Heart left ventricle (tissue), 7 donors: Measurements from ENCODE around the genes ELP6, NME6, FBXW12, ATRIP and SHISA5.

DNA sequence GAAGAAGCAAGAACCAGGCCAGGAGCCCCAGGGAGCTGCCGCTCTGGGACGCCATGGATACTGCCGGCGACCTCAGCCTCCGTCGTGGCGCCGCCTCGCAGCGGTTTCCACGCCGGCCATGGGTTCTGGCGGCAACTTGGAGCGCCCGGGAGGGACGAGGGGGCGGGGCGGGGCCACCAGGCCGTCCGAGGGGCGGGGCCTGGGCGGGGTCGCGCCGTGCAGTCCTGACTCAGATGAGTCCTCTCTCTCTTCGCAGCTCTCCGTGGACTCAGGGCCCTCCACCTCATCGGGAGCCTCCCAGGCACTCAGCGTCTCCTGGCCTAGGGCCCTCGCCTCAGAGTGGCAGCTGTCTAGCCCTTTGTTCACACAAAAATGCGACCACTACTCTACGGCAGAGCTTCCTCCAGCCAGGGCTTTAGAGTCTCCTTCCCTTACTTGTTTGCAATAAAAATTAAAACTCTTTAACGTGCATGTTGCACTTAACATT lies 50.8 kb downstream of the MYL3 start:
- PRO-cap, 6 experiments: peak in 2 of 6 experiments; most common plus-strand start position 253 of the sequence (in 1); most common minus-strand start position 127 of the sequence (in 2)
- RAMPAGE, long total RNA, 2 experiments: no peak in any of the 2 experiments
- RRBS: 13% methylated on average over 12 of the region's 33 CpGs

DNA sequence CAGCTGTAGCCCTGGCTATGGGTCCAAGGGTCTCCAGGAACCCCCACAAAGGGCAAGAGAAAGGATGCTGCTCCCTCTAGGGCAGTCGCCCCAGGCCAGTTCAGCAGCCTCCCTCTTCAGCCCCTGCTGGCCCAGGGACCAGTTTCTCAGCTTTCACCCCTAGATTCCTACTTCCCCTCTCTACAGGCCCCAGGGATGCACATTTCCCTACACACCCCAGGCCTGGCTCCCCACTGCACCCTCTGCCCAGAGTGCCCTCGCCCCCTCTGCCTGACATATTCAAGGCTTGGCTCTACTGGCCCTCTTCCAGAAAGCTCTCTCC lies 990 bp upstream of the MYL3 start:
- PRO-cap, 6 experiments: peak in 5 of 6 experiments; most common plus-strand start position 208 of the sequence (in 2); most common minus-strand start position 268 of the sequence (in 3)
- RAMPAGE, long total RNA, 2 experiments: no peak in any of the 2 experiments
- RRBS: no CpG with 5 or more reads among the region's 2 CpGs

GRCh38 chr3:46967322-46967982 lies 9.1 kb downstream of the CCDC12 start:
- PRO-cap, 6 experiments: no peak in any of the 6 experiments
- RAMPAGE, long total RNA, 2 experiments: no peak in any of the 2 experiments
- RRBS: no CpG with 5 or more reads among the region's 1 CpG

DNA sequence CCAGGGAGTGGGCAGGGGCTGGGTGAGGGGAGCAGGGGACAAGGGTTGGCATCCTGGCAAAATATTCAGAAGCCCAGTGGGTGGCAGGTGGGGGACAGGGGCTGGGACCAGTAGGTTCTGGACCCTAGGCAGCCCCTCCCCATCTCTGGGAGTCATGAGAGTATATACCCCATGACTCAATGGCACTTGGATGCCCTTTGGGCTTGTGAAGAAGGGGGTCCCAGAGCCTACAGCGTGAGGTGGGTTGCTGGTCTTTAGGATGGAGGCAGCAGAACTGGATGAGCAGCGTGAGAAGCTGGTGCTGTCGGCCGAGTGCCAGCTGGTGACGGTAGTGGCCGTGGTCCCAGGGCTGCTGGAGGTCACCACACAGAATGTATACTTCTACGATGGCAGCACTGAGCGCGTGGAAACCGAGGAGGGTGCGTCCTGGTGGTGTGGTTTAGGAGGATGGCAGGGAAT lies 24.1 kb downstream of the NBEAL2 start:
- PRO-cap, 6 experiments: no peak in any of the 6 experiments
- RAMPAGE, long total RNA, 2 experiments: no peak in any of the 2 experiments
- RRBS: no CpG with 5 or more reads among the region's 11 CpGs

- PRO-cap, 6 experiments: no peak in any of the 6 experiments
- RAMPAGE, long total RNA, 2 experiments: no peak in any of the 2 experiments
- RRBS: no CpG with 5 or more reads among the region's 5 CpGs
These were observed 40.6 kb downstream of the NBEAL2 start for GRCh38 chr3:47020023-47020570.

GRCh38 chr3:47163059-47163496 lies 835 bp downstream of the SETD2 start:
- PRO-cap, 6 experiments: peak in 1 of 6 experiments; most common plus-strand start chr3:47163199 (in 1)
- RAMPAGE, long total RNA, 2 experiments: no peak in any of the 2 experiments
- RRBS: 1% methylated on average over 25 of the region's 35 CpGs

GRCh38 chr3:47188057-47188256 lies 24.0 kb upstream of the SETD2 start:
- PRO-cap, 6 experiments: no peak in any of the 6 experiments
- RAMPAGE, long total RNA, 2 experiments: no peak in any of the 2 experiments
- RRBS: no CpG with 5 or more reads among the region's 4 CpGs

DNA sequence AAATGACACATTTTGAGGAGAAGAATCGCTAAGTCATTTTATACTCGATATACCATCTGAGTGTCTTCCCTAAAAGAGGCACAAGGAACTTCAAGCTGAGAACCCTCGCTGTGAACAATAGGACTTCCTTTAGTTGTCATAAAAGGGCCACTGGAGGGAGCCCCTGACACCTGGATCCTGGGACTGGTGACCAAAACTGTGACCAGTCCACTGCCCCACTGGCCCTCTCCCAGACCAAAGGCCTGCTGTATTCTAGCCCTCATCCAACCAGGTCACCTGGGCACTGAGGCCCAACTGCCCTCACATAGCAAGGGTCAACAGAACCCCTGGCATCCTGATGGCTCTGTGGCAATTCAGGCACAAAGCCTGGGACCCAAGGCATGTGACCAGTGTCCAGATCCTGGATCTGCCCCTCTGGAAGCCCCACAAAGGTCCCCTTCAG lies 31.9 kb downstream of the KIF9 start:
- PRO-cap, 6 experiments: no peak in any of the 6 experiments
- RAMPAGE, long total RNA, 2 experiments: no peak in any of the 2 experiments
- RRBS: no CpG with 5 or more reads among the region's 3 CpGs

GRCh38 chr3:47336474-47337060 lies 44.3 kb upstream of the PTPN23 start:
- PRO-cap, 6 experiments: no peak in any of the 6 experiments
- RAMPAGE, long total RNA, 2 experiments: no peak in any of the 2 experiments
- RRBS: no CpG with 5 or more reads among the region's 17 CpGs

DNA sequence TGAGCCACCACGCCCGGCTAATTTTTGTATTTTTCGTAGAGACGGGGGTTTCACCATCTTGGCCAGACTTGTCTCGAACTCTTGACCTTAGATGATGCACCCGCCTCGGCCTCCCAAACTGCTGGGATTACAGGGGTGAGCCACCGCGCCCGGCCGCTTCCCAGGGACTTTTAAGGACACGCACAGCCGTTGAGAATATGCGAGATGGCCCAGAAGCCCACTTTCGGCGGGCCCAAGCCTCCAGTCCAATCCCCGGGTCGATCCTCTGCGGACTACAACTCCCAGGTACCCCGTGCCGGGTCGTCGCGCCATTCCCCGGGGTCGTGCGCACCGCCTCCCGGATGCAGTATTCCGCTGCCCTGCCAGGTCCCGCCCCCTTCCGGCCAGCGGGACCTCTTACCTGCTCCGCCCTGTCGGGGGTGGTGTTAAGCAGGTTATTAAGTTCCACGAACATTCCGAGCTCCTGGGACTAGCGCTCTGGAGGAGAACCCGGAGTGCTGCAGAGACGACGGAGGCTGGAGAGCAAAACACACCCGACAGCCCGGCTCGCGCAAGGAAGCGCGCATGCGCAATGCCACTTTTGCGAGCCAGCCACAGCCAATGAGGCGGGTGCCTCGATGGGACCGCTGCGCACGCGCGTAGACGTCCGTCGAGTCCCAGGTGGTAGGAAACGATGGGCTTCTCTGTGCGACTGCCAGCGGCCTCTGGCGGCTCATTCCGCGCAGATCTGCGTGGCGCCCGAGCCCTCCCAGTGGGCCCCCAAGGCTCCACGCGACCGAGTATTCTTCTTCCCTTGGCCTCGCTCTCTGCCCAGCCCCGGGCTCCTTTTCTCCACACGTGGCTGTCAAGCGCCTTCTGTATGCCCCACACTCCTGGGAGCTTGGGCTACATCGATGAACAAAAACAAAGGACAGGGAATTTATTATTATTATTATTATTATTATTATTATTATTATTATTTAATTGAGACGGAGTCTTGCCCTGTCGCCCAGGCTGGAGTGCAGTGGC lies at the start of gene ELP6:
TSS of gene ELP6 (minus strand) at position 576 of the 1,008 bp plus-strand sequence.
- PRO-cap, 6 experiments: peak in 6 of 6 experiments; most common plus-strand start position 453 of the sequence (in 3); most common minus-strand start position 172 of the sequence (in 5)
- RAMPAGE, long total RNA, 2 experiments: start-site peak on the minus strand in 2 of 2 experiments, centred at positions 215 to 569 of the sequence, 16 to 36 reads per replicate
- RRBS: 2% methylated on average over 20 of the region's 78 CpGs

DNA sequence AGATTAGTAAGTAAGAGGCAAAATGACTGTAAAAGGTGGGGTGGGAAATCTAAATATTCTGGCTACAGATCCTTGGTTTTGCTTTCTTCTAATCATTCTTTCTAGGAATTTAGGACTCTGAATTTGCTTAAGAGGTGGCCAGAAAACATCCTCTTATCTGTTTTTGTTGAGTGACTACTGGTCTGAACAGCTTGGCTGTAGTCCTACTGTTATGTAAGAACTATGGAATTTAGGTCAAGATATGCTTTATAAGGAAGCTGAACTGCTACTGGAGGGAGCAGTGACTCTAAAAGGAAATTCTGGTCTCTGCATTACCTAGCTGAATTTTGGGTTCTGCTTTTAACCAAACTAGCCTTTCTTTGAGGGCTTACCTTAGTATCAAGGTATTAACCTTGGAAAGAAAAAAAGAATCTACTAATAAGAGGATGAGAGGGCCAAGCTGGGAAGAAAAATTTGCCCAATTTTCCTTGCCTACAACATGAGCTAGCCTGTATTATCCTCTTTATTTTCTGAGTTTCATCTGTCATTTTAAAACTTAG lies 33.6 kb upstream of the CSPG5 start:
- PRO-cap, 6 experiments: no peak in any of the 6 experiments
- RAMPAGE, long total RNA, 2 experiments: no peak in any of the 2 experiments

DNA sequence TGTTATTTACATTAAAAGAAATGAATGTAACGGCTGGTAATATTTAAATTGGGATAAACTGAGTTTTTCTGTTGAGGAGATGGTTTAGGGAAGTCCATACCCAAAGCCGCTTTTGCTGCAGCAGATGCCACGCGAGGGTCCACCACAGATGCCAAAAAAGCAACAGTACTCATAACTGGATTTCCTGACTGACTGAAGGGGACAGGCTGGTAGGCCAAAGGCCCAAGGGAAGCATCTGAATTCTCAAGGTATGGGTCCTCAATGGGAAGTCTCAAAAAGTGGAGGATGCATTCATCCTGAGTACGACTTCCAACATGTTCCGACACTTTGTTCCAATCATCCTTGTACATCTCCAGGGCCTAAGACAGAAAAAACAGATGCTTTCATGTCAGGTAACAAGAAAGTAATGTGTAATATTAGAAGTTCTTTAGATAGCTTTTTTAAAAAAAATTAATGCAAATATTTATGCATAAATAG lies 83.6 kb upstream of the CSPG5 start:
- PRO-cap, 6 experiments: no peak in any of the 6 experiments
- RAMPAGE, long total RNA, 2 experiments: no peak in any of the 2 experiments
- RRBS: no CpG with 5 or more reads among the region's 6 CpGs

- PRO-cap, 6 experiments: peak in 1 of 6 experiments; most common minus-strand start chr3:47909806 (in 1)
- RAMPAGE, long total RNA, 2 experiments: no peak in any of the 2 experiments
- RRBS: no CpG with 5 or more reads among the region's 2 CpGs
These were observed 106.6 kb downstream of the DHX30 start for GRCh38 chr3:47909602-47909914.

DNA sequence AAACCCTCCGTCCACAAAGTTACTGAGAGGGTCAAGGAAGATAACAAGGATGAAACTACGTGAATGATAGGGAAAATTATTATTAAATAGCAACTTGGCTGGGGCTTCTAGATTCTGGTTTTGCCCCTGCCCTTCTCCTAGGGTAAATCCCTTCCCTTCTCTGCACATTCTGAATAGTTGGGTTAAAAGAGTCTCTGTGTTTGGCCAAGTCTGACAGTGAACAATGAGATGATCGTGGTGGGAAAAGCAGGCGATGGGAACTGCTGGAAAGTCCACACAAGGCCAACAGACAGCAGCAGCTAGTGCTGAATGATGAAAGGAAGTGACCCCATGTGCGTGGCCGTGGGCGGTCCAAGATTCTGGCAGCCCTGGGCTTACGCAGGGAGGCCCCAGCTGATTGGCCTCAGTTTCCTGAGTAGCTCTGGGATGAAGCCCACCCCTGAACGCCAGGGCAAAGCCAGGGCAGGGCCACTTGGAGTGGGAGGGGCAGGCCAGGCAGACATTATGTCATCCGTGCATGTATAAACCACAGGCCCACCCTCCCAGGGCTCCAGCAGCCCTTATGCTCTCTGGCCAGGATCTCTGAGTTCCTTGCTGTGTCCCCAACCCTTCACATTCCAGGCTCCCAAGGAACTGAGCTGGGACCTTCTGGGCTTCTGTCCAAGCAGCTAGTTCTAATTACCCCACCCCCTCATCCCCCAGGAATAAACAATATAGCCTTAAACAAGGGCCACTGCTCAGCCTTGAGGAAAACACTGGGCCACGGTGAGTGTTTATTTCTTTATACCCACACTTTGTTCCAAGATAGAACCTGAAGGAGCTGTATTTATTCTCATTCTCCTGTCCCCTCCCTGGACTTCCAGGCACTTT lies 57.8 kb downstream of the CDC25A start:
- PRO-cap, 6 experiments: peak in 5 of 6 experiments; most common plus-strand start position 613 of the sequence (in 2); most common minus-strand start position 311 of the sequence (in 3)
- RAMPAGE, long total RNA, 2 experiments: no peak in any of the 2 experiments
- RRBS: no CpG with 5 or more reads among the region's 11 CpGs

GRCh38 chr3:48269238-48269698 lies 28.4 kb downstream of the ZNF589 start:
- PRO-cap, 6 experiments: no peak in any of the 6 experiments
- RAMPAGE, long total RNA, 2 experiments: no peak in any of the 2 experiments
- RRBS: no CpG with 5 or more reads among the region's 14 CpGs

- PRO-cap, 6 experiments: peak in 6 of 6 experiments; most common plus-strand start chr3:48301457 (in 6); most common minus-strand start chr3:48301367 (in 5)
- RAMPAGE, long total RNA, 2 experiments: start-site peak on the minus strand in 2 of 2 experiments, at chr3:48301362-48301402 at its widest, 61 to 218 reads per replicate
- RRBS: 2% methylated on average over 32 of the region's 53 CpGs
These were observed at the start of gene NME6 for GRCh38 chr3:48301248-48301829. Gene NME6 (minus strand): TSS chr3:48301367.

GRCh38 chr3:48371870-48372337 lies at the start of gene FBXW12:
Gene FBXW12 (plus strand): TSS chr3:48372219.
- PRO-cap, 6 experiments: no peak in any of the 6 experiments
- RAMPAGE, long total RNA, 2 experiments: no peak in any of the 2 experiments
- RRBS: no CpG with 5 or more reads among the region's 9 CpGs

DNA sequence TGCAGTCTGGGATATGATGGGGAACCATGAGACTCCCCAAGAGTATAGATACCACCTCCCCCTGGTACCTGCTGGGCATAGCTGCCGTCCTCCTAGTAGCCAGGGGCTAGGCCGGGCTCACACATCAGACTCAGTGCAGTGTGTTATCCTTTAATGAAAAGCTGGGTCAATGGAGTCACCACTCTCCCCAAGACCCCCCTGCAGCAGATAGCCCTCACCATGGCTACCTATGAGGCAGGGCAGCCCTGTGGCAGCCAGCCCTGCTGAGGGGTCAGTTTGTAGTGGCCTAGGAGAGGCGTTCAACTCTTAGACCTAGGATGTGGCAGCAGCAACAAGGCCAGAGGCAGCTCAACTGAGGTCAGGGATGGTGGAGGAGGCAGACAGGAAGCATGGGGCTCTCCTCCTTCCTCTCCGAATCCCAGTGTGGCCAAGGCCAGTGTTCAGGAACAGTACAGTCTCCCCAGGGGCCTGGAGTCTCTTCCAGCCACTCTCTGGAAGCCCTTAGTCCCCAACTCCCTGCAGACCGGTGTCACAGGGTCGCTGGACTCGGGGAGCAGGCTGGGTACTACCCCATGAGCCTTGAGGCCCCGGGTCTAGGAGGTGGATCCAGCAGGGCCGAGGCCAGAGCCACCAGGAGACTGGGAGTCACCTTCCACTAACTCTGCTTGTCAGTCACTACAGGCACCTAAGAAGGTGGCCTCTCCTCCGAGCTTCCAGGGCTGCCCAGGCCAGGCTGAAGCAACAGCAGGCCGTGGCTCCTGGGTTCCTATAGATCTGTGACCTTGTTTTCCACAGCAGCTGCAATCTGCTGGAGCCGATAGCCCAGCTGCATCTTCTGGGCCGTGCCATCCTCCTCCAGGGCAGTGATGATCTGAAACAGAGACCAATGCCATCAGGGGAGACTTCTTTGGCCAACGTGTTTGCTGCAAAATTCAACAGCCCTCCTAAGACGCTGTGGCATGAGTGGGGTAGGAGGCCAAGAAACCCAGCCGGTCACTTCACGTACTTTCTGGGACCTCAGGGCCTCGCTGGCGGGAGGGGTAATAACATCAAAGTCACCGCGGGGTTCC lies 25.8 kb downstream of the PLXNB1 start:
- PRO-cap, 6 experiments: no peak in any of the 6 experiments
- RAMPAGE, long total RNA, 2 experiments: no peak in any of the 2 experiments
- RRBS: 58% methylated on average over 4 of the region's 21 CpGs

GRCh38 chr3:48445941-48447270 lies at the start of gene ATRIP:
Gene ATRIP (plus strand): TSS chr3:48446737.
- PRO-cap, 6 experiments: peak in 6 of 6 experiments; most common plus-strand start chr3:48446779 (in 4); most common minus-strand start chr3:48446635 (in 5)
- RAMPAGE, long total RNA, 2 experiments: no peak in any of the 2 experiments
- RRBS: 1% methylated on average over 27 of the region's 102 CpGs

- PRO-cap, 6 experiments: peak in 6 of 6 experiments; most common plus-strand start chr3:48504087 (in 2); most common minus-strand start chr3:48504807 (in 6)
- RAMPAGE, long total RNA, 2 experiments: no peak in any of the 2 experiments
- RRBS: 2% methylated on average over 47 of the region's 77 CpGs
These were observed at the start of gene SHISA5 for GRCh38 chr3:48503933-48504949. Gene SHISA5 (minus strand): TSS chr3:48504174.